Jejunum (tissue), 1 donor: ENCODE measurements around the genes BET1L, PHRF1, IRF7, DRD4 and GATD1.

DNA sequence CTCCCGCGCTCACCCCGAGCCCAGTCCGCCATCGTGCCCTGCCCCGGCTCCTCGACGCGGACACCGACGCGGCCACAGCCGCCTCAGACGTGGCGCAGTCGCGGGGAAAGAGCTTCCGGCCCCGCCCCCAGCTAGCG lies at the start of gene BET1L:
TSS of gene BET1L (minus strand) at position 110 of the 137 bp plus-strand sequence.
- PRO-cap, result bidirectional peak, plus-strand start outside the sequence, minus-strand start at position 94 of the sequence

- PRO-cap, result no peak
Observed at GRCh38 chr11:282393-283346, 4.5 kb downstream of the NLRP6 start.

DNA sequence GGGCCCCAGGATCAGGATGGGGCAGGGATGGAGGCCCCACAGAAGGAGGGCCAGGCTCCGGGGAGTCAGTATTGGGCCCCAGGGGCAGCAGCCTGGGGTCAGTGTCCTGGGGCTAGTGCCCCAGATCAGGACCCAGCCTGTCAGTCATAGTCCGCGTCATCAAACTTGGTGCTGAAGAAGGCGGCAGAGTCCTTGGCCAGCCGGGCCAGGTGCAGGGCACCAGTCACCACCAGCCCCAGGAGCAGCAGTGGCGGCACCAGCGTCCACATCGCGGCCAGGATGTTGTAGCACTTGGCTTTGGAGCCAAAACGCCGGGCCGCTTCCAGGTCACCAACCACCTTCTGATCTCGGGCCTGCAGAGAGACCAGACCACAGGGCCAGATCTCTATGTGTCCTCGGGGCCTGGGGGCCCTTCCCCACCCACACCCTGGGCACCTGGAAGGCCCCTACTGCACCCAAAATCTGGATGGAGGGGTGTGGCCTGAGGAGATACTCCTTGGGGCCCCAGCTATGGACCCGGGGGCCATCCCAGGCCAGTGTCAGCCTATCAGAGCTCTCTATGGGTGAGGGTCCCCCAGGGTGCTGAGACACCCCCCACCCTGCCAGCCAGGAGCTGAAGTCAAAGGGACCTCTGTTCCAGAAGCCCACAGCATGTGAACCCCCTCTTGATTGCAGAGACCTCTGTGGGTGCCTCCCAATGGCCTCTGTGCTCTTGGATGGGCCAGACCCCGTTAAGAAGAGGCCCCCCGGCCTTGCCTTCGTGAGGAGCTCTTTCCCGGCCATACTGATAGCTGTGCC lies 766 bp downstream of the IFITM5 start:
- PRO-cap, result no peak

DNA sequence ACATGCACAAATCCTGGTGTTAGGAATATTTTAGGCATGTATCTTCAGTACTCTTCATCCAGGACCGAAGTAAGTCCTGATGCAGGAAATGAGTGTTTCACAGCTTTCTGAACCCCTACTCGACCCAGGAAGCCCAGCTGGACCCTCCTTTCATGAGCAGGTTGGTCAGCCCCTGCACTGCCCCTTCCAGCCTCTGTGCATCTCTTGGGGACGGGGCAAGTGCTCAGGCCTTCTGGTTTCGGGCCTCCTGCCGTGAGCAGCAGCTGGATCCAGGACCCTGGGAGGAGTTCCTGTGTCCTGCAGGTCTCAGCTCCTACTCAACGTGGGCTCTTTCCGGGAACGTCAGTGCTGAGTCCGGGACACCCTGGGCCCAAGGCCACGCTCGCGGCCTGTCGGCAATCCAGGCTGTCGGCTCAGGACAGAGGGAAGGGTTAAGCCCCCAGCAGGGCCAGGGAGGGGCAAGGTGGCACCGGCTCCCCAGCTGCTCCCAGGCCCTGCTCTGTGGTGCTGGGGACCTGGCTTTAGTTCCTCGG lies 2.5 kb downstream of the IFITM2 start:
- PRO-cap, result no peak

GRCh38 chr11:315787-316901 lies 2.3 kb downstream of the IFITM1 start:
- PRO-cap, result bidirectional peak, plus-strand start at chr11:316545, minus-strand start at chr11:316479

- PRO-cap, result no peak
Observed at GRCh38 chr11:370058-370778, 919 bp downstream of the B4GALNT4 start.

DNA sequence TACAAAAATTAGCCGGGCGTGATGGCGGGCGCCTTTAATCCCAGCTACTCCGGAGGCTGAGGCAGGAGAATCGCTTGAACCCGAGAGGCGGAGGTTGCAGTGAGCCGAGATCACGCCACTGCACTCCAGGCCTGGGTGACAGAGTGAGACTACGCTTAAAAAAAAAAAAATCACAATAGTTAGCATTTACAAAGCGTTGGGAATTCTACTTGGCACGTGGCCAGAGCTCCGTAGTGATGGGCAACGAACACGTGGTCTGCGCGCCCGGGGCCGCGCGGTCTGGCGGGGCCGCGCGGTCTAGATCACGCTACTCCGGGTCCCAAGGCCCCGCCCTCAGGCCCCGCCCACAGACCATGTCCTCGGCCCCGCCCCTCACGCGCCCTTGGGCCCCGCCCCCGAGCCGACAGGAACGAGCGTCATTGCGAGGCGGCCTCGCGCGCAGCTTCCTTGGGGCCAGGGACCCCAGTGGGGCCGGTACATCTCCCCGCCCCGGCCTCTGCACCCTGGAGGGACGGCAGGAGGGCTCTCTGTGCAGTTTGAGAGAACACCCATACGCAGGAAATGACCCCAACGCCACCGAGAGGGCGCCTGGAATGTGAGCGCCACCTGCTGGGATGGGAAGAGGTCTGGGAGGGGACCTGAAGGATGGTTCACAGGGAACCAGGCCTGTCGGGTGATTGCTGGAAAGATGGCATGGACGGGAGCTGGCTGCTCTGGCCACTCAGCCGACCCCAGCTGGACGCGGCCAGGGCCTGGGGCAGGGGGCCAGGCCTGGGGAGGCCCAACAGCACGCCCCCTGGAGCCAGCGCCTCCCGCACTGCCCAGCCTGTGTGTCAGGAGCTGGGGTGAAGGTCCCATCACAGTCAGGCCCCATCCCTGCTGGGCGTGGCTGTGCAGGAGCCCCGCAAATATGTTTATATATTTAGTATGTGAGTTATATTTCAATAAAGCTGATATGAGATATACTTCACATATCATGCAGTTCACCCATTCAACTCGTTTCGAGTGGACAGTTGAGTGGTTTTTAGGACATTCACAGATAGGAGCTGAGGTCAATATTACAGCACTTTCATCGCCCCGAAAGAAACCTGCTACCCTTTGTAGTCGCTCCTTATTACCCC lies 1.9 kb upstream of the PTDSS2 start:
- PRO-cap, result bidirectional peak, plus-strand start at position 419 of the sequence, minus-strand start at position 281 of the sequence

- PRO-cap, result no peak
Observed at GRCh38 chr11:490725-491133, 16.3 kb downstream of the RNH1 start.

DNA sequence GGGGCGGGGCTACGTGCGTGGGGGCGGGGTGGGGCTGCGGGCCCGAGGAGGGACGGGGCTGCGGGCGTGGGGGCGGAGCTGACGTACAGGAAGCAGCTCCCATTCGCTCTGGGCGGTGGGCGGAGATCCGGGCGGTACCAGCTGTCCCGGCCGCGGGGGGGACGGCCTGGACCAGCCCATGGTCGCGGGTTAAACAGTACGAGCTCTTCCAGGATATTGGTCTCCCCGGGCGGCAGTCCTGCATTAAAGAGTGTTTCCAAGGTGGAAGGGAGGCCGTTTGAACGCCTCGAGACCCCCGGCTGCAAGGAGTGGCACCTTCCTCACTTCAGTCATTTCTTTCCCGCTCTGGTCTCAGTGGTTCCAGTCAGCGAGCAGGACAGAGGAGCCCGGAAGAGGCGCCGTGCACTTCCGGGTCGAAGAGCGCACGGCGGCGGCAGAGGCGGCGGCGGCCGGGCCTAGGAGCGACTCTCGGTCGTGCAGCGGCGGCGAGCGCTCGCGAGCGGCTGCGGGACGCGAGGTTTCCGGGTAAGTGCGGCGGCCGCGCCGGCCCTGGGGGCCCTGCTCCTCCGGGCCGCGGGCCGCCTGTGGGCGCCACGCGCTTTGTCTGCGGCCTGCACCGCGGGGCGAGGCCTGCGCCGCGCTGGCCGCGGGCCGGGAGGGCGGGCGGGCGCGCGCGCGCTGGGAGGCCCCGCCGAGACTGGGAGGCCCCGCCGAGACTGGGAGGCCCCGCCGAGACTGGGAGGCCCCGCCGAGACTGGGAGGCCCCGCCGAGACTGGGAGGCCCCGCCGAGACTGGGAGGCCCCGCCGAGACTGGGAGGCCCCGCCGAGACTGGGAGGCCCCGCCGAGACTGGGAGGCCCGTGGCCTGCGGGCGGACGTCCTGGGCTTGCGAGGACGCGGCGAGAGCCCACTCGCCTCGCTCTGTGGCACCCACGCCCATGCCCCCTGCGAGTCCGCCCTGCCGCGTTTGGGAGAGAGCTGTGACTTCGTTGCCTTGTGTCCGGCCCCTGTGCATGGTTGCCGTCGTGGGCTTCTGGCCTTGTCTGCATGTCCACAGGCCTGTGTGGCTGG lies at the start of gene PHRF1:
TSS of gene PHRF1 (plus strand) at position 403 of the 1,071 bp plus-strand sequence.
- PRO-cap, result bidirectional peak, plus-strand start at position 181 of the sequence, minus-strand start outside the sequence; bidirectional peak, plus-strand start at position 436 of the sequence, minus-strand start at position 347 of the sequence

DNA sequence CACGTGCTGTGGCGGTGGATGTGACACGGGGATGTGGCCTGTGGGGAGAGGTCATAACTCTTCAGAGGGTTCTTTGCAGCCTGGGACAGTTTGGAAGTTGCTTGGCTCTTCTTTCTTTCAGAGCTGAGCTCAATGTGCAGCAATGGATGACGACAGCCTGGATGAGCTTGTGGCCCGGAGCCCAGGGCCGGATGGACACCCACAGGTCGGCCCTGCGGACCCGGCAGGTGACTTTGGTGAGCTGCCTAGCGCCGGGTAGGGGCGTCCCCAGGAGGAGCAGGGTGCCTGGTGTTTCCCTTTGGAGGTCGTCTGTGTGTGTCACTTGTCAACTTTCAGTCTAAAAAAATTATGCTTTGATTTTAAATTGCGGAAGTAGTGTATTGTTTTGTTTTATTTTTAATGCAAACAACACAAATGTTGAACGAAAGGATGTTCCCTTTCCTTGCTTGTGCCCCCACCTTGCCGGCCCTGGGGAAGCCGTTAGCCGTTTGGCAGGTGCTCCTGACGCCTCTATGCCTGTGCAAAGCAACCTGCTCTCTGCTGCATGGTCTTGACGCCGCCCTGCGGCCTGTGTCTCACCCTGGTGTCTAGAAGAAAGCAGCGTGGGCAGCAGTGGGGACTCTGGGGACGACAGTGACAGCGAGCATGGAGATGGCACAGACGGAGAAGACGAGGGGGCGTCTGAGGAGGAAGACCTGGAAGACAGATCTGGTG lies 5.3 kb downstream of the PHRF1 start:
- PRO-cap, result no peak

GRCh38 chr11:606016-607015 lies 9.4 kb downstream of the IRF7 start:
- PRO-cap, result no peak

DNA sequence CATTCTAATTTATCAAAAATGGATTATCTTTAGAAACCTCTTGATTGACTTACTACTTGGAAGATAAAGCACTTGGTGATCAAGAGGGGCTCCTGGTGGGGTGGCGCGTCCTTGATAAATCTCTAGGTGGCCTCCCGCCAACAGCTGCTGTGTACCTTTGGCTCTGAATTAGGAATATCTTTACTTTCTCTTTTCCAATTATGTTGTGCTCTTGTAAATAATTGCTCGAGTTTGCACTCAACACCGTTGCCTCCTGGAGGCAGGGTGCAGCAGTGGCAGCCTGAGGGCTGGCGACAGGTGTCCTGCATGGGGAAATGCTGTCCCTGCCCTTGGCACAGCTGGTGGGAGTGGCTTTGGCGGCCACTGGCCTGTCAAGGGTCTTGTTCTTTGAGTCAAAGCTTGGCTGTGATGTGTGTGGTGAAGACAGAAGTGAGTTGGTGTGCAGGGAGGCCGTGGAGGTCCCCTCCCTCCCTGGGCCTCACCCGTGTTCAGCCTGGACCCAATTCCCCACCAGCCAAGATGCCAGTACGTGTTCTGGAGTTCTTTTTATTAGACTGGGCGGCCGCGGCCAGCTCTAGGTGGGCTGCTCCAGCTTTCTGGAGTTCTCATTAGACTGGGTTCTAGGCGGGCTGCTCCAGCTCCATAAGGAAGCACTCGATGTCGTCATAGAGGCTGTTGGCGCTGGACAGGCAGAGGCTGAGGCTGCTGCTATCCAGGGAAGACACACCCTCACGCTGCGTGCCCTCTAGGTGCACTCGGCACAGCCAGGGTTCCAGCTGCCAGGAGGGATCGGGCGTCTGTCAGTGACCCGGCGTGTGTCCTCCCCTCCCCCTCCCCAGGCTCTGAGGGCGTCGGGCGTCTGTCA lies 3.5 kb downstream of the IRF7 start:
- PRO-cap, result no peak

DNA sequence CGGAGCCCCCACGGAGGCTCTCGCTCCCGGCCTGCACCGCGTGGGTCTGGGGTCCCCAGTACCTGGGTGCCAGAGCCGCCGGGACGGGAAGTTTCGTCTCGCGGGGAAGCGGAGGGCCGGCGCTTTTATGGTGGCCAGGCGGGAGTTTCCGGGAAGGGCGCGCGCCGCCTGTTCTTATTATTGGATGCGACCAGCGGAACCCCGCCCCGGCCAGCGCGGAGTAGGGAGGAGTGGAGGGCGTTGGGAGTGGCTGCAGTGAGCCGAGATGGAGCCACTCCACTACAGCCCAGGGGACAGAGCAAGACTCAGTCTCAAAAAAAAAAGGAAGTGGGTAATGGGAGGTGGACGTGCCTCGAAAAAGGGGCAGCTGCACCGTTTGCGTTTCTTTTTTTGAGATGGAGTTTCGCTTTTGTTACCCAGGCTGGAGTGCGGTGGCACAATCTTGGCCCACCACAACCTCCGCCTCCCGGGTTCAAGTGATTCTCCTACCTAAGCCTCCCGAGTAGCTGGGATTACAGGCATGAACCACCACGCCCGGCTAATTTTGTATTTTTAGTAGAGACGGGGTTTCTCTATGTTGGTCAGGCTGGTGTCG lies at the start of gene IRF7:
TSS of gene IRF7 (minus strand) at position 100 of the 595 bp plus-strand sequence.
- PRO-cap, result bidirectional peak, plus-strand start at position 282 of the sequence, minus-strand start at position 100 of the sequence

DNA sequence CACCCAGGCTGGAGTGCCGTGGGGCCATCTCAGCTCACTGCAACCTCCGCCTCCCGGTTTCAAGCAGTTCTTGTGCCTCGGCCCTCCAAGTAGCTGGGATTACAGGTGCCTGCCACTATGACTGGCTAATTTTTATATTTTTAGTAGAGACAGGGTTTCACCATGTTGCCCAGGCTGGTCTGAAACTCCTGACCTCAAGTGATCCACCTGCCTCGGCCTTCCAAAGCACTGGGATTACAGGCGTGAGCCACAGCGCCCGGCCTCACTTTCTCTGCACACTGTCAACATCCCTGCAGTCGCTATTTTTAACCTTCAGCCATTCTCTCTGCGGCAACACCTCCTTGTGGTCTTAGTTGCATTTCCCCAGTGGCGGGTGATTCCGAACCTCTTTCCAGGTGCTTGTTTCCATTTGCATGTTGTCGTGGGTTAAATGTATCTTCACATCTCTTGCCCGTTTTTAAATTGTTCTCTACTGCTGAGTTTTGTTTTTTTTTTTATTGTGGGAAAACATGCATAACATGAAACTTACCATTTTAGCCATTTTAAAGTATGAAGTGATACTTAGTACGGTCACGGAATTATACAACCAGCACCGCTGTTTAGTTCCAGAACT lies 2.2 kb upstream of the SCT start:
- PRO-cap, result no peak

DNA sequence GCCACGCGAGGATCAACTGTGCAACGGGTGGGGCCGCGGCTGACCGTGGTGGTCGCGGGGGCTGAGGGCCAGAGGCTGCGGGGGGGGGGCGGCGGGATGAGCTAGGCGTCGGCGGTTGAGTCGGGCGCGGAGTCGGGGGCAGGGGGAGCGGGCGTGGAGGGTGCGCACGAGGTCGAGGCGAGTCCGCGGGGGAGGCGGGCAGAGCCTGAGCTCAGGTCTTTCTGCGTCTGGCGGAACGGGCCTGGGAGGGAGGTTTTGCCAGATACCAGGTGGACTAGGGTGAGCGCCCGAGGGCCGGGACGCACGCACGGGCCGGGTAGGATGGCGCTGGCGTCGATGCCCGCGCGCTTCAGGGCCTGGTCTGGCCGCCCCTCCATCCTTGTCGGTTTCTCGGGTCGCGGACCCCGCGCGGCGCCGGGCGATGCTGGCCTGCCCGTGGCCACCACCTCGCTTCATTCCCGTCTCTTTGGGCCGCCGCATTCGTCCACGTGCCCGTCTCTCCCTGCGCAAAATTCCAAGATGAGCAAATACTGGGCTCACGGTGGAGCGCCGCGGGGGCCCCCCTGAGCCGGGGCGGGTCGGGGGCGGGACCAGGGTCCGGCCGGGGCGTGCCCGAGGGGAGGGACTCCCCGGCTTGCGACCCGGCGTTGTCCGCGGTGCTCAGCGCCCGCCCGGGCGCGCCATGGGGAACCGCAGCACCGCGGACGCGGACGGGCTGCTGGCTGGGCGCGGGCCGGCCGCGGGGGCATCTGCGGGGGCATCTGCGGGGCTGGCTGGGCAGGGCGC lies at the start of gene DRD4:
TSS of gene DRD4 (plus strand) at position 647 of the 786 bp plus-strand sequence.
- PRO-cap, result bidirectional peak, plus-strand start at position 663 of the sequence, minus-strand start at position 501 of the sequence

DNA sequence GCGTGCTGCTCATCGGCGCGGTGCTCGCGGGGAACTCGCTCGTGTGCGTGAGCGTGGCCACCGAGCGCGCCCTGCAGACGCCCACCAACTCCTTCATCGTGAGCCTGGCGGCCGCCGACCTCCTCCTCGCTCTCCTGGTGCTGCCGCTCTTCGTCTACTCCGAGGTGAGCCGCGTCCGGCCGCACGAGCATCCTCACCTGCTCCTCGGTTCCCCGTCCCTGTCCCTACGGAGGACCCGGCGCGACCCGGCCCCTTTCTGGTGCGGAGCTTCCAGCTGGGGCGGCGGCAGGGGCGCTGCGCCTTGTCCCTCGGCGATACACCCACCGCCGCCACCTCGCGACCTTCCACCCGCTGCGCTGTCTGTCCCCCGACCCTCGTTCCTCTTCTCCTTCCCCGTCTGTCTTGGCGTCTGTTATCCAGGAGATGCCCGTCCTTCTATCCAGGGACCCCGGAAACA lies 385 bp downstream of the DRD4 start:
- PRO-cap, result no peak

GRCh38 chr11:712693-713196 lies 6.7 kb downstream of the EPS8L2 start:
- PRO-cap, result bidirectional peak, plus-strand start at chr11:713108, minus-strand start at chr11:712934

GRCh38 chr11:720323-721630 lies 14.7 kb downstream of the EPS8L2 start:
- PRO-cap, result bidirectional peak, plus-strand start at chr11:720851, minus-strand start at chr11:720697

GRCh38 chr11:777329-777876 lies at the start of gene GATD1:
Gene GATD1, minus strand, starts transcription at chr11:777487.
- PRO-cap, result bidirectional peak, plus-strand start at chr11:777582, minus-strand start at chr11:777485

DNA sequence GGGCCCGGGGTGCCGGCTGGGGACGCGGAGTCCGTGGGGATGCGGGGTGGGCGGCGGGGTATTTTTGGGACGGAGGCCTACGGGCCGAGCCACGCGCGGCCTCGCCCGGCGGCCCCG lies 146 bp downstream of the RPLP2 start:
- PRO-cap, result no peak